Trachea (tissue), 1 donor: Measurements from ENCODE around the genes TPTE2, ZMYM2, IL17D and XPO4.

DNA sequence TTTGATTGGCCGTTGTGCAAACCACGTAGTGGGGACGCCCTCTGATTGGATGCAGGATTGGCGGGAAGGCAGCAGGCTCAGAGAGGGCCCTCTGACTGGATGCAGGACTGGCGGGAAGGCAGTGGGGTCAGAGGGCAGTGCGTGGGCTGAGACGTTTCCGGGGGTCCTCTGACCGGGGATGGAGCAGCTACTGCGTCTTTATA is 198 bp upstream of the TUBA3C start:
- PRO-cap, result no peak

DNA sequence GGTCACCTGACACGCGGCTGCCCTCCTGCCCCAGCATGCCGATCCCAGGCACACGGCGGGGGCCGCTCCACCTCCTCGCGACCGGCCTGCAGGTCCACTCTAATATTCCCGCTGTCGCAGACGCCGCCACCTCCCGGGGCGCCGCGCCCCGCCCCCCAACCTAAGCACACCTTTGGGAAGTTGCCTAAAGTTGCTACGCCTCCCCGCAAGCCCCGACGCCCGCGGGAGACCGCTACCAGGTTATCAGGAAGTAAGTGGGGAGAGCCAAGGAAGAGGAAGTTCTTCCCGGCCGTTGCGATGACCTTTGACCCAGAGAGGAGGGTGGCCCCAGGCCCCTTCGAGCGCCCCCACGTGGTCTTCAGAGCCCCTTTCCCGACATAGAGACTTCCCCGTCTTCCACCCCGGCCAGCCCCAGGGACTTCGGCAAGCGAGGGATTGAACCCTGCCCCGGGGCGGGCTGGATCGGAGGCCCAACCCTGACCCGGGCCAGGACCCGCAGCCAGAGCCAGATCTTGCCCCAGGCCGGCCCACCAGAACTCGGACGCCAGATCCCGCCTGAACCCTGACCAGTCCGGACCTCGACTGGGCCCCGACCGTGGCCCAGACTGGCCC is at the start of gene TPTE2:
TSS of gene TPTE2 (minus strand) at position 269 of the 612 bp plus-strand sequence.
- PRO-cap, result no peak

- PRO-cap, result no peak
Observed at GRCh38 chr13:19687252-19688165, 54.0 kb downstream of the MPHOSPH8 start.

DNA sequence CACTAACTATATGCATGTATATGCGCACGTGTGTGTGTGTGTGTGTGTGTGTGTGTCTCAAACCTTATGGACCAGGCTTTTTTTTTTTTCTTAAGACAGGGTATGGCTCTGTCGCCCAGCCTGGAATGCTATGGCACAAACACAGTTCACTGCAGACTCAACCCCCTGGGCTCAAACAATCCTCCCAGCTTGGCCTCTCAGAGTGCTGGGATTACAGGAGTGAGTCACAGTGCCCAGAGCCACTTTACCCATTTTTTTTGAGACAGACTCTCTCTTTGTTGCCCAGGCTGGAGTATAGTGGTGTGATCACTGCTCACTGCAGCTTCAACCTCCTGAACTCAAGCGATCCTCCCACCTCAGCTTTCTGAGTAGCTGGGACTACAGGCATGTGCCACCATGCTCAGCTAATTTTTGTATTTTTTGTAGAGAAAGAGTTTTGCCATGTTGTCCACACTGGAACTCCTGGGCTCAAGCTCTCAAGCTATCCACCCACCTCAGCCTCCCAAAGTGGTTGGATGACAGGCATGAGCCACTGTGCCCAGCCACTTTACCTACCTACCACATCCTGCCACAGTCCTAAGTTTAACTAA is 2.4 kb downstream of the ZMYM5 start:
- PRO-cap, result no peak

DNA sequence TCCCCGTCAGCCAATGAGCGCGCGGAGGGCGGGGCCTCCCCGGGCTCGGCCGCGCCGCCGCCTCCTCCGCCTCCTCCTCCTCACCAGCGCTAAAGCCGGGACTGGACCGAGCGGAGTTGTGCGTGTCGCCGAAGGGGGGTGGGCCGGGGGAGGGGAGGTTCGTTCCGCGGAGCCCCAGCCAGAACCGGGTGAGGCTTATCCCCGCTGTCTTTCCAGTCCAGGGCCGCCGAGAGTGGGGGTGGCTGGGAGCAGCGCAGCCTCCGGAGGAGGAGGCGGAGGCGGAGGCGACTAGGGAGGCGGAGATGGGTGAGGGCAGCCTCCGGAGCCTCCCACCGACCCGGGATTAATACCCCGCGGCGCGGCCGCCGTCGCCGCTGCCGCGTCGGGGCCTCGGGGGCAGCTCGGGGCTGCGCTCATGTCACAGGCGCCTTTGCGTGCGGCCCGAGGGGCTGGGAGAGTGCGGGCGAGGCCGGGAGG is at the start of gene ZMYM2:
TSS of gene ZMYM2 (plus strand) at position 74 of the 477 bp plus-strand sequence.
- PRO-cap, result bidirectional peak, plus-strand start at position 92 of the sequence, minus-strand start outside the sequence; unidirectional peak, plus-strand start at position 374 of the sequence

DNA sequence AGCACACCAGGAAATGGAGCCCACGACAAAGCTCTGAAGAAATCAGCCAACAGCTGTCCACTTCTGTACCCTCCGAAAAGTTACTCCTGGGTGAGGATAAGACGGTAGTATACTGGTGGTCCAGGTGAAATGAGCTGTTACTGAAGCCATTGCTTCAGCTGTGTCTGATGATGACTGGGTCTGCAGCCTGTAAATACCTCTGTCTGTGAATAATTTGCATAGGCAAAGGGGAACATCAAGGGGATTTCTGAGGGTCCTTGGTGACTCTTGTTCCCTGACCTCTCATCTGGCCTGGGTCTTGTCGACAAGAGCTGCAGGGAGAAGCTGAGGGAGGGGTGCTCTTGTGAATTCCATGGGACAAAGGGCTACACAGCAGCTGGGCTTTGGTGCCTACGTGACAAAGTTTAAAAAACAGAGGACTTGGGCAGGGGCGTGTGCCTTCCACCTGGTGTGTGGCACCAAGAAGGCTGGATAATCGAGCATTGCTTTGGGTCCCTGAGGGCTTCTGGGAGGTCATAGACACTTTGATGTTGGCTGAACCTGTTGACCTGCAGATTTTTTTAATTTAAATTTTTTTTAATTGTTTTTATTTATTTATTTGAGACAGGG is 19.0 kb upstream of the CRYL1 start:
- PRO-cap, result no peak

- PRO-cap, result no peak
Observed at GRCh38 chr13:20559964-20560292, 7.0 kb upstream of the IFT88 start.

- PRO-cap, result no peak
Observed at GRCh38 chr13:20566394-20566962, 479 bp upstream of the IFT88 start.

GRCh38 chr13:20573207-20573550 is 6.2 kb downstream of the IFT88 start:
- PRO-cap, result no peak

- PRO-cap, result no peak
Observed at GRCh38 chr13:20702951-20703845, at the start of gene IL17D. Gene IL17D, plus strand, starts transcription at chr13:20703699.

- PRO-cap, result no peak
Observed at GRCh38 chr13:20714491-20715123, 11.1 kb downstream of the IL17D start.

GRCh38 chr13:20798000-20798483 is 24.3 kb upstream of the EEF1AKMT1 start:
- PRO-cap, result no peak

DNA sequence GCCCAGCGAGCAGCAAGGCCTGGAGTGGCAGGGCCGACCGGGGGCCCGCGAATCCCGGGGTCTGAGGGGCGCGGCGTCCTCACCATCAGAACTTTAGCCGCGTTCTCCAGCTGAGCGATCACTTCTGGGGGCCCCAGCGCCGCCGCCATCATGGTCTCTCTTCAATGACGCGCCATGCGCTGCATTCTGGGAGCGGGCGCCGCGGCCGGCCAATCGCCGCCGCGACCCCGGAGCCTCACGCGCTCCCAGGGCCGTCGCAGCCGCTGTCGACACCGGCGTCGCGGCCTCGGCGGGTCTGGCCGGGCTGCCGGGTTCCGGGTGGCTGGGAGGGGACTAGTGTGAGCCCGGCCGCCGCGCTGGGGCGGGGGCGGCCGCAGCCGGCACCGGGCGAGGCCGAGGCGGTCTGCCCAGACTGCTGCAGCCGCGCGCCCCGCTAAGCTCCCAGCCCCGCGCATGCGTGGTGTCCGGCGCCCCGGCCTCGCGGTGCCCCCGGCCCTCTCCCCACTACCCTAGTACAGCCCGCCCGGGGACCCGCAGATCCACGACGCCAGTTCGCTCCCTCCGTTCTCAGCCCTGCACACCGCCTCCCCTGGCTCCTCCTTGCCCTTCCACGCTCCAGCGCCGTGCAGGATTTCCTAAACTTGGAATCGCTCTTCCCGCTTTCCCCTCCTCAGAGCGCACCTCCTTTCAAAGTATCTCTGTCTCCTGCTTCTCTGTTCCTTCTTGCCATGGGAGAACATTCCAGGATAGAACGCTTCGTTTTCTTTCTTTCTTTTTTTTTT is at the start of gene XPO4:
TSS of gene XPO4 (minus strand) at position 160 of the 782 bp plus-strand sequence.
- PRO-cap, result bidirectional peak, plus-strand start at position 212 of the sequence, minus-strand start at position 158 of the sequence

DNA sequence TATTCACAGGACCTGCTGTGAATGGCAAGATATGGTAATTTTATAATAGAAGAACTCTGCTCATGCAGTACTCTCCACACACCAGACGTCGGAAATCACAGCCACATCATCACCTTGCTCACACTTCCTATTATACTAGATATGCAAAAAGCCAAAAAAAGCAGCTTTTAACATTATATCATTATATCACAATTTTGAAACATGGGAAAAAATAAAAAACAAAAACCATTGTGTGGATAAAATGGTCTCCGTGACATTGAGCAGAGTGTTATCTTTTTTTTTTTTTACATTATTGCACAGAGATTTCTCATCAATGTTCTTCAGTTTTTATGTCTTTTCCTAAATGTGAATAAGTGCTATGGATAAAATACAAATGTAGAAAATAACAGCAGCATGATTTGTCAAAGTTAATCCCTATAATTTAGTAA is 71.6 kb upstream of the XPO4 start:
- PRO-cap, result no peak

DNA sequence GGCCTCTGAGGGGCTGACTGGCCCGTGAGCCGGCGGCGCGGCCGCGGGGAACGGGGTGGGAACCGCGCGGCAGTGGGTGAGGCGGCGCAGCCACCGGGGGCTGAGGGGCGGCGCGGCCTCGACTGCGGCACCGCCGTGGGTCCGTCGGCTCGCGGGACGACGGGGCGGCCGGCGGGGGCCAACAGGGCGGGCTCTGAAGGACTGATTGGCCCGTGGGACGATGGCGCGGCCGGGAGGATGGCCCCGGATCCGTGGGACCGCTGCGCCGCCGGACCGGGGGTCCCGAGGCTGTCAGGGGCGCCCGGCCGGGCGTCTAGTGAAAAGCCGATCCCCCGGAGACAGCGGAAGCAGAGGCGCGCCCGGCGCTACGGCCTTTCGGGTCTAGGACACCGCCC is 807 bp downstream of the LATS2 start:
- PRO-cap, result unidirectional peak, plus-strand start at position 89 of the sequence

DNA sequence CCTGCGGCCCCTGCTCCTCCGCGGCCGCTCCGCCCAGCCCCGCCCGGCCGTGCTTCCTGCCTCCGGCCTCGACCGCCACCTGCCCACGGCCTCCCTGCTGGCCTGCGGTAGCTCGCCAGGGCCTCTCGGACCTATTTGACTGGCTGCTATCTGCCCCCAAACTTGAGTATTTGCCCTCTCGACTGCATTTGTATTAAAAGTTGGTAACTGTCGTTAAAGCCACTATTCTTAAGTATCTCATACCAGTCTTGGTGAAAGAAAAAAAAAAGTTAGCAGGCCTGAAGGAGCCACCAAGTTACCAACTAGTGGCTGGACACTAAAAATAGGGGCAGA is 221 bp upstream of the LATS2 start:
- PRO-cap, result bidirectional peak, plus-strand start at position 78 of the sequence, minus-strand start outside the sequence

DNA sequence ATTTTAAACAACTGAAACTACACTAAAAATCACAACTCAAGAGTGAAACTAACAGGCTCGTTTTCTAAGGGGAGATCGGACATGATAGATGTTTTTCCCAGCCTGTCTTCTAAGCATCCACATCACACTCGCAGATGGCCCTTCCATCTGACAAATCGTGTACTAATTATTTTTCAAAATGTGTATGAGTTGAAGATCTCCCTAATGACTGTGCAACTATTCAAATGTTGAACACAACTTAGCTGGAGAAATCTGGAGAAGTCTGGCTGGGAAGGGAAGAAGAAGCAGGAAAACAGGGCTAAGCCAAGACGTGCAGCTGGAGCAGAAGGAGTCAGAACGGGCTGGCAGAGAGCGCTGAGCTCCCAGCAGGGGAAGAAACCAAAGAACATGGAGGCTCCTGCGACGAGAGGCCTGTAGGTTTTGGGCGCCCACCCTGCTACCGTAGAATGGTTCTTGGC is 13.1 kb upstream of the LATS2 start:
- PRO-cap, result bidirectional peak, plus-strand start at position 334 of the sequence, minus-strand start at position 164 of the sequence

- PRO-cap, result no peak
Observed at GRCh38 chr13:21676369-21677248, 5.7 kb downstream of the FGF9 start.

- PRO-cap, result no peak
Observed at GRCh38 chr13:21735804-21736576, 65.1 kb downstream of the FGF9 start.

DNA sequence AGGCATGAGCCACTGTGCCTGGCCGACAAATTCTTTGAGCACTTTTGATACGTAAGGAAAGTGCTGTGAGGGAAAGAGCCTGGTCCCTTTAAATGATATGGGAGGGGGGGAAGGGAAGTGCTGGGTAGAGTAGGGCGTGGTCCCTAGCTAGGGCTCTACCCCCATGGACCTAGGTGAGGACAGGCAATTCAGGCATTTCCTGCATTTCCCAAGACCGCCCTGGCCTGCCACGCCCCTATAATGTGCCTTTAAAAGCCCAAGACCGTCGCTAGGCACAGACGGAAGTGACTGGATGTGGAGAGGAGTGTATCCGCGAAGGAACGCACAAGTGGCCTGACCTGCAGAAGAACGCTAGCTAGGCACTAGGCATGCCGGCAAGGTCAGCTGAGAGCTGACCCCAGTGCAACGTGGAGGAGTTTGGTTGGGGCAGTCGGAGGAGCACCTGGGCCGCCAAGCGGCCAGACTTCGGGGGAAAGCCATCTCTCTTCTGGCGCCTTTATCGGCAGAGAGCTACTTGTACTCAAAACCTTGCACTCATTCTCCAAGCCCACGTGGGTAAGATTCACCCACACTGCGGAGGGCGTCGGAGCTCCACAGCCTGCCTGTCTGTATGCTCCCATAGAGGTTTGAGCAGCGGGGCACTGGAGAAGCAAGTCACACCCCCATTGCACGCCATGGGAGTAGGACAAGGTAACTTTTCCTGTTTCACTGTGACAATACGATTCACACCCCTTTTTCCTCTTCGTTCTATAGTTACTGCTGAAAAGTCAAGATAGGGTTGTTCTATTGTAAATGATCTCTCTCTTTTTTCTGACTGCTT is 370.0 kb downstream of the FGF9 start:
- PRO-cap, result no peak